ENCODE measurements around the genes CPLANE1 and GDNF.

GRCh38 chr5:36854761-36855077 lies 21.9 kb upstream of the NIPBL start:
- RRBS, result no CpG with 5 or more reads among the region's 8 CpGs

DNA sequence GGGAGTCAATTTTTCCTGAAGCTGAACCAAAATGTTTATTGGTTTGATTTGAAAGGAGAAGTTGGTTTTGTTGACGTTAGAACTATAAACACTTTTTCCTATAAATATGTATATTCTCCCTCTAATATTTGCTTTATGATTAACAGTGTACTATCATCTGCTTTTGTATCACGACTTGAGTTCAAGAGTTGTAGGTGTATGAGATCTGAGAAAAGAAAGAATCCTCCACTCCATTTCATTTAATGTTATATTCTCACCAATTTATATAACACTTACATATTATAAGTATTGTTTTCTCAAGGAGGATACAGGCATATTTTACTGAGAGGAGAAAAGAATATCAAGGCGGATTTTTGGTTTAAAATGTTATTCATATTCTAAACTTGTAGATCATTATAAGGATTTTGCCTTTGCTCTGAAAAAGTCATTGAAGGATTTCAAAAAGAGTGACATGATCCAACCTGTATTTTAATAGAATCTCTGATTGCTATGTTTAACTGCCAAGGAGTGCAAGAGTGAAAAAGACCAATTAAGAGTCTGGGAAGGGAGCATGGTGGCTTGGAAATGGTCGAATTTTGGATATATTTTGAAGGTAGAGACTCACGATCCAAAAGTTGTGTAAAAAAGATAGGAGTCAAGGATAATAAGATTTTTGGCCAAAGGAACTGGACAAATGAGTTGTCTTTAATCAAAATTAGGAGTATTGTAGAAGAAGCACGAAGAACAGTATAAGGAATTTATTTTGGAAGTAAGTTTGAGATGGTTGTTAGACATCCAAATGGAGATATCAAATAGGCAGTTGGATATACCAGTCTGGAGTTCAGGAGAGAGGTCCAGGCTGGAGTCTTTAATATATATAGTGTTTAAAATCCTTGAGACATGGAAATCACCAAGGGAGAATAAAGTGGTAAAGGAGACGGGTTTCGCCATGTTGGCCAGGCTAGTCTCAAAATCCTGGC lies 50.7 kb downstream of the NIPBL start:
- RRBS, result no CpG with 5 or more reads among the region's 8 CpGs

- RRBS, result 4% methylated on average over 41 of the region's 103 CpGs
These were observed at the start of gene CPLANE1 for GRCh38 chr5:37248777-37249929. CPLANE1 (minus strand) TSS chr5:37249376.

GRCh38 chr5:37589968-37590810 lies 211.1 kb downstream of the WDR70 start:
- RRBS, result no CpG with 5 or more reads among the region's 2 CpGs

DNA sequence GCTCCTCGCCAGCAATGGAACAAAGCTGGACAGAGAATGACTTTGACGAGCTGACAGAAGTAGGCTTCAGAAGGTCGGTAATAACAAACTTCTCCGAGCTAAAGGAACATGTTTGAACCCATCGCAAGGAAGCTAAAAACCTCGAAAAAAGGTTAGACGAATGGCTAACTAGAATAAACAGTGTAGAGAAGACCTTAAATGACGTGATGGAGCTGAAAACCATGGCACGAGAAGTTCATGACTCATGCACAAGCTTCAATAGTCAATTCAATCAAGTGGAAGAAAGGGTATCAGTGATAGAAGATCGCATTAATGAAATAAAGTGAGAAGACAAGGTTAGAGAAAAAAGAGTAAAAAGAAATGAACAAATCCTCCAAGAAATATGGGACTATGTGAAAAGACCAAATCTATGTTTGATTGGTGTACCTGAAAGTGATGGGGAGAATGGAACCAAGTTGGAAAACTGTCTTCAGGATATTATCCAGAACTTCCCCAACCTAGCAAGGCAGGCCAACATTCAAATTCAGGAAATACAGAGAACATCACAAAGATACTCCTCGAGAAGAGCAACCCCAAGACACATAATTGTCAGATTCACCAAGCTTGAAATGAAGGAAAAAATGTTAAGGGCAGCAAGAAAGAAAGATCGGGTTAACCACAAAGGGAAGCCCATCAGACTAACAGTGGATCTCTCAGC lies 149.9 kb downstream of the GDNF start:
- RRBS, result no CpG with 5 or more reads among the region's 12 CpGs

- RRBS, result no CpG with 5 or more reads among the region's 7 CpGs
These were observed 6.0 kb downstream of the GDNF start for GRCh38 chr5:37833802-37834368.

DNA sequence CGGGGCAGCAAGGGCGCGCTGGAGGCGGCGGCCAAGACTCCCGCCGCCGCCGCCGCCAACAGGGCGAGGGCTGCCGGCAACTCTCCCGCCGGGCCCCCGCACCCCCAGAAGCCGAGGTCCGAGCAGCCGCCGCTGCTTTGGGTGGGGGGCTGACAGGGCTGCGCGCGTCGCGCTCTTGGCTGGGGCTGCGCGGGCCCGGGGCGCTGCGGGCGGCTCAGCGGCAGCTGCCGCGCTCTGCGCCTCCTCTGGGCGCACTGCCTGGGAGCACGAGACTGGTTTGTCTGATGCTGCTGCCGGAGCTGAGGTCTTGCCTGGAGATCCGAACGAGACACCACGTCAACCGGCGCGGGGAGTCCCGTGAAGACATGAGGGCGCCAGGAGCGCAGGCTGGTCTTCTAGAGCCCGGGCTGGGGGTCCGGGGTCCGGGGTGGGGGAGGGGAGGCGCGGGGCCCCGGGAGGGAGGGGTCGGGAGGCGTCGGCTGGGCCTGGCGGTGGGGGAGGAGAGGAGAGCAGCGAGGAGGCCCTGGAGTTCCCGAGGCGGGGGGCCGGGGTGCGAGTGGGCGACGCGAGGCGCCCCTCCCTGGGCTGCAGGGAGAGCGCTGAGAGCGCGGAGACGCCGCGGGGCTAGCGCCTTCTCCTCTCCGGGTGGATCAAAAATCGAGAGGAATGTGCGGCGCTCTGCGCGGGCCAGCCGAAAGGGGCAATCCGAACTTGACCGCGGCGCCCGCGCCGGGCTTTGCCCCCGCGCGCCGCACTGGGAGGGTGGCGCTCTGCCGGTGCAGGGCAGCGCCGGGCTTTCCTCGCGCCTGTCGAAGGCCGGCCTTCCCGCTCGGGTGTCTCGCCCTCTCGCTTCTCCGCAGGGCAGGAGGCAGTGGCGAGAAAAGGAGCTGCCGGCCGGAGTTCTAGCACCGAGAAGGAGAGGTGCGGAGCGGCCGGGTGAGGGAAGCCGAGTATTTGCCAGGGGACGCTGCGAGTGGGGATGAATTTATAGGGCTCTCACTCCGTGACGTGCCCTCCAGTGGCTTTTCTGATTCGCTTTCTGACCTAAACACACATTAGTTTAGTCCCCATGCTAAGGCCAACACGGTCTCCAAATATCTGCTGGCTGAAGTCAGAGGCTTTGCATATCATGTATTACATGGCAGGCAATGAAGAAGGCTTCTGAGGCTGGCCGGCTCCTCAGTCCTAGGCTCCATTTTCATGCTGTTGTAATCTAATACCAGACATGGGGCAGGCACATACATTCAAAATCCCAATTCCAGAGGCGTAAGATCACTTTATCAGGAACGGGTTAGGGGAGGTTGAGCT lies at the start of gene GDNF:
TSS of gene GDNF (minus strand) at position 389 of the 1,308 bp plus-strand sequence.
- RRBS, result 21% methylated on average over 68 of the region's 120 CpGs

DNA sequence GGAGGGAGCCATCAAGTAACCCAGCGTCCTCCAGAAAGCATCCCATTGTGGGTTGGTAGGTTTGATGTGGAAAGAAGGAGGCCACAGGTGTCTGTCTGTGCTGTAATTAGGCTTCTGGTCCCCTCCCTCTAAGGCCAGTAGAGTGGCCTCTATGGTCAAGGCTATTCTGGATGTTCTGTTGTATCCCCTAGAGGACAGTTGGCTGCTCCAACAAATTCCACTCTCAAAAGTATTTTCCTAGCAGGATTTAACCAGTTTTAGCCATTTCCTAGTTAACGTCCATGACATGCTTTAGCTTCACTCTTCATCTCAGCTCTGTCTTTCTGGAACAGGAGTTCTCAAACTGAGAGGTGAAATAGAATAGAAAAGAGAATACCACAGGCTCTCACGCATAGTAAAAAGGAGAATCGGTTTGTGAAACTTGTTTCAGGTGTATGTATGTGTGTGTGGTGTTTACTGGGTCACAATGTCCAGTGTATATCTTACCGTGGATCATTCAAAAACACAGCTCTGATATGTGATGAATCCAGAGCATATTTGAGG lies 106.6 kb downstream of the EGFLAM start:
- RRBS, result no CpG with 5 or more reads among the region's 5 CpGs

- RRBS, result 2% methylated on average over 24 of the region's 81 CpGs
These were observed 568 bp upstream of the LIFR start for GRCh38 chr5:38556726-38557701.

DNA sequence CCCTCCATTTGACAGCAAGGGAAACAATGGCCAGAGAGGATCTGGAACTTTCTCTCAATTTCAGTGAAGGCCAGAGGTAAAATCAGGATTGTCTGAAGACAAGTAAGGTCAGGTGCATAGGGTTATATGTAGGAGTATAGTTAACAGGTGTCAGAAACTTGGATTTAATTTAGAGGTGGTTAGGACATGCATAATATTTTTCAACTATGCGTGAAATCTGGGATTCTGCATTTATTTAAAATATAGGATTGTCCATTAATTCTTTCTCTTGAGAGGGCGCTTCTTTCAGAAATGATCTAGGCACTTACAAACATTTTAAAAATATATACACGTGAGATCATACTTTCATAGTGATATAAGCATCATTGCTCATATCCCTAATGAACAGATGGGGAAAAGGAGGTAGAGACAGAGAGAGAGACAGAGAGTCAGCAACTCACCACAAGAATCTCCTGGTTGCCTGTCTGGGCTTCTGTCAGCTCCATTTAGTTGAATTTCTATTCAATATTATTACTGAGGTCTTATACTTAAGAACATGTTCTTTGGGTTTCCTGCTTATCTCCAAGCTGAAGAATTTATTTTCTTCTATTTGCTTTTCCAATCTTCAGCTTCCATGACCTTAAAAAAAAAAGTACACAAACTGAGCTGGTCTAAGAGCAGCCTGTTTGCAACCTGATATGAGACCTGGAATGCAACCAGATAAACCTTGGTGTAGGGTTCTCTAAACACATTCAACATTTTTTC lies 51.4 kb upstream of the LIFR start:
- RRBS, result no CpG with 5 or more reads among the region's 3 CpGs

GRCh38 chr5:38921015-38921736 lies 75.4 kb downstream of the OSMR start:
- RRBS, result no CpG with 5 or more reads among the region's 2 CpGs

GRCh38 chr5:39205555-39205915 lies 13.8 kb downstream of the FYB1 start:
- RRBS, result no CpG with 5 or more reads among the region's 2 CpGs

DNA sequence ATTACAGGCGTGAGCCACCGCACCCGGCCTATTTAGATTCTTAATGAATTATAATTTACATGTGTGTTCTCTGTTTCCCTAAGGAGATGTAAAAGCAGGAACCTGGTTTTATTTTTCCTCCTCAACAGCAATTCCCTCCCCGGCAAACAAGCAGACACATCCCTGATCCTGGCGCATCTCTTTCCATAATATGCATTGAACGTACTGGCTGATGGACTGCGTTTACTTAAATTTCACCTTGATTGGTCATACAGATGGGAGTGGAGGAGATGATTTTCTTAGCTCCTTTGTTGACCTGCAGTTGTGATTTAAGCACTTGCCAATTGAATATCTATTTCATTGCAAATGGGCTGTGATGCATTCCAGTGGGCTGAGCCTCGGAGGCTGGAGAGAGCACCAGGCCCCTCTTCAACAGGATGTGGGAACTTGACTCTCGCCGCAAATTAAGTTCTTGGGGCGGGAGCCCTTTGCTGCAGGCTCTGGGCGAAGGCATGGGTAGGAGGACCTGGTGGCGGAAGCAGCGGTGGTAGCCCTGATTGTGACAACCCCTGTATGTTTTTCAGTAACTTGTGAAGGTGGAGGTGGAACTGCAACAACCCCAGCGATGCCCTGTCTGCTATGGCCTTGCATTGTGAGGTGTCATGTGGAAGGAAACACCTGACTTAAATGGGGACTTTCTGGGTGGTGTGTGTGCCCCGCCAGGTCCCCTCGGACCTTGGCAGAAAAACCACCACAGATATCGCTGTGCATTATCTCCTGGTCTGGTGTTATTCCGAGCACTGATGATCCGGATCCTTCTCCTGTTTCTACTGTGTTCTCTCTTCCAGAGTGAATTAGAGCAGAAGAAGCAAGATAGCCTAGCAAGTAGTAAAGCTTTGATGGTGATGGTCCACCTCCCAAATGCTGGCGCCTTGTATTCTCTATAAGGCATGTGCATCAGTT lies 9.5 kb downstream of the FYB1 start:
- RRBS, result no CpG with 5 or more reads among the region's 21 CpGs

DNA sequence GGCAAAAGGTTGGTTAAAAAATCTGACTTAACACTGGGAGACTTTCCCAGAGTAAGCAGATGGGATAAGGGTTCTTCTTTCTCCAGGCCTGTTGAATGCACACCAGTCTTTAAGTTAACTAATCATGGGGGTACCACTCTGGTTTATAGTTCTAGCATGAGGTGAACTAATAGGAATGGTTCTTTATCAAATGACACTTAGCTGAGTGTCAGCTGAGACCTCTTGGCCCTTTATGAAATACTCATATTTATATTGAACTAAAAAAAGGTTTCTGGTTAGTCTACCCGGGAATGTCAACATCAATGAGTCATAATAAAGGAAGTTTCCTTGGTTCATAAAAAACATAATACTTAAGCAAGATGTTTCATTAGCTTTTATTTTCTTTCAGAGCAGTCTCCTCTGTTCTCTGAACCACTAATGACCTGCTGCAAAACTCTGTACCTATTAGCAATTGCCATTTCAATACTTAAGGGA lies 13.8 kb downstream of the DAB2 start:
- RRBS, result no CpG with 5 or more reads among the region's 1 CpG

GRCh38 chr5:39437434-39438095 lies 12.8 kb upstream of the DAB2 start:
- RRBS, result no CpG with 5 or more reads among the region's 1 CpG

DNA sequence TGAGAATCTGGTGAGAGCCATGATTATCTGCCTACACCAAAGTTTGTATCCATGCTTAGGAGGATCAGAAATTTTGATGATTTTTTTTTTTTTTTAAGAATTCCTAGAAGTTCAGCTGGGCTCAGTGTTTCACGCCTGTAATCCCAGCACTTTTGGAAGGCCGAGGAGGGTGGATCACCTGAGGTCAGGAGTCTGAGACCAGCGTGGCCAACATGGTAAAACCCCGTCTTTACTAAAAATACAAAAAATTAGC lies 103.1 kb upstream of the DAB2 start:
- RRBS, result no CpG with 5 or more reads among the region's 4 CpGs

GRCh38 chr5:39787580-39787801 lies 362.7 kb upstream of the DAB2 start:
- RRBS, result no CpG with 5 or more reads among the region's 8 CpGs

DNA sequence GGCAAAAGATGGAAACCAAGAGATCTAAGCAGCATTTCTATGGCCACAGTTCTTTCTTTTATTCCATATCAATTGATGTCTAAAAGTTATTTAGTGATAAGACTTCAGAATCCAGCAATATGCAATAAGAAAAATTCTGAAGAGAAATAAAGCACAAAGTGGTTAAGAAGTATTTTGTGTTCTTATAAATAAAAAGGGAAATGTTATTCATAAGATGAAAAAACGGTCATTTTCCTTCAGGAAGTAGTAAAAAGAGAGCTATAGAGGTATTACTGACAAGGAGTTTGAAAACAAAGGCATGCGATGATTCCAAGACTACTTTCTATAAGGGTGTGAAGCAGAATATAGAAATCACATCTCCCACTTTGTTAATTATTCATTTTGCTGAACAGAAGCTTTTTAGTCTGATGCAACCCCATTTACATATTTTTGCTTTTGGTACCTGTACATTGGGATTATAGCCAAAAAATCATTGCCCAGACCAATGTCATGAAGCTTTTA lies 541.7 kb upstream of the PTGER4 start:
- RRBS, result no CpG with 5 or more reads among the region's 2 CpGs

GRCh38 chr5:40486297-40486936 lies 193.3 kb upstream of the PTGER4 start:
- RRBS, result no CpG with 5 or more reads among the region's 4 CpGs

DNA sequence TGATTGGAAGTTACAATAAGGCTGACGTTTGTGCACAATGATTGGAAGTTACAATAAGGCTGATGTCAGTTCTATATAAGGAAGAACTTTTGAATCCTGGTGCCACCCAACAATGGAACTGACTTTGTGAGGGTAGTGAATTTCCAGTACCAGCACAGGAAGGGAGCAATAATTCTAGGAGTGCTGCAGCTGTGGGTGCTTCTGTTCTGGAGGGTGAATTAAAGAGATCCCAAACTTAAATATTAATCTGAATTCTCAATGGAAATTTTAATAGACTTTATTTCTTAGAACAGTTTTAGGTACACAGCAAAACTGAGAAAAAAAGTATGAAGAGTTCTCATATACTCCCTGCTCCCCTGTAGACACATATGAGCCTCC lies 95.5 kb upstream of the PTGER4 start:
- RRBS, result no CpG with 5 or more reads among the region's 1 CpG

All from GM06990 (cell line).